Glomerular endothelial cell (primary cell): ENCODE results near the genes HES5 and PRXL2B.

DNA sequence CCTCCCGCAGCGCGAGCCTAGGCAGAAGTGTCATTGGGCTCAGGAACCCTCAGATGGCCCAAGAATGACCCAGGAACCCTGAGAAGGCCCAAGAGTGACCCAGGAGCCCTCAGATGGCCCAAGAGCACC is 14.7 kb upstream of the SKI start:
- RAMPAGE, long total RNA = no peak

GRCh38 chr1:2229818-2230016 is 1.6 kb downstream of the SKI start:
- RAMPAGE, long total RNA = no peak

DNA sequence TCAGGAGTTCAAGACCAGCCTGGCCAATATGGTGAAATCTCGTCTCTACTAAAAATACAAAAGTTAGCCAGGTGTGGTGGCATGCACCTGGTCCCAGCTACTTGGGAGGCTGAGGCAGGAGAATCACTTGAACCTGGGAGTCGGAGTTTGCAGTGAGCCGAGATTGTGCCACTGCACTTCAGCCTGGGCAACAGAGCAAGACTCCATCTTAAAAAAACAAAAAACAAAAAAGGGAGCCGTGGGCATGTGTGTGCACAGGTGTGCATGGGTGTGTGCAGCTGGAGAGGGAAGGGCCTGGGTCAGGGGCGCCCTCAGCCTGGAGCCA is 18.9 kb downstream of the SKI start:
- RAMPAGE, long total RNA = no peak

DNA sequence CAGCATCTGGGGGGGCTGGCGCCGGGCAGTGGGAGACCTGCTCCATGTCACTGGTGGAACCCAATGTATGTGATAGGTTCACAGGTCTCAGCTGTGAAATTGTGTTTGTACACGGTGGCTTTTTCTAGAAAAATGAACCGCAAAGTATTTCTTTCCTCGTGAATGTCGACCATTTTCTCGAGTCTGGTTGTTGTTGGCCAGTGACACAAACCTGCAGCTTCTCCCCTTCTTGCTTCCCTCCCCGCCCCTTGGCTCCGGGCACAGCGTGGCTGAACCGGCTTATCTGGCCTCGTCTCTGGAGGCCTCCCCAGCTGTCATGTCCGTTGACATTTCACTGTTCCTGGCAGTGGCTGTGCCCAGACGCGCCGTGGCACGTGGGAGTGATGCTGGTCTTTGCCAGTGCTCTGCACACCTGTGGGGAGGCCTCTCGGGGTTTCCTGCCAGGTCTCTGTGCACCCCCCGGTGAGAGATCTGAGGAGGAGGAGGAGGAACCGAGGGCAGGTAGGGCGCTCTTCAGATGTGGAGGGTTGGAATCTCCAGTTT is 23.6 kb downstream of the SKI start:
- RAMPAGE, long total RNA = no peak

DNA sequence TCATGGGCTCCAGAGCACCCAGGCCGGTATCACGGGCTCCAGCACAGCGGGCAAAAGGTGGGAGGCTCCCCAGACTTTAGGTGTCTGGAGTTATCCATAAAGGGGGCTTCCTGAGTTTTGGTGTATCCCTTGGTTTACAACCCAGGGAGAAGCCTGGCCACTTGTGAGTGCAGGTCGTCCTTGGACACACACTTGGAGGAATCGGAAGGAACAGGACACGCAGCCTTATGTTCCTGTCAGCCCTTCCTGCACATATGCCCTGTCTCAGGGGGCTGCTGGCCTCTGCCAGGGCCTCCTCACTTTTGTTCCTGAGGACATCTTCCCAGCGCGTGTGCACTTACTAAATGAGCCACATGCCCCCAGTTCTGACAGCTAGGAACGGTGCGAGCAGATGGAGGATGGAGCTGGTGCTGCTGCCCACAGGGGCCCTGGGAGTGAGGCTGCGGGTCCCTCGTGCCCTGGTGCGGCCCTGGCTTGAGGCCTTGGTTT is 25.2 kb downstream of the SKI start:
- RAMPAGE, long total RNA = no peak

- RAMPAGE, long total RNA = no peak
These were observed 27.8 kb downstream of the SKI start for GRCh38 chr1:2255860-2256467.

GRCh38 chr1:2284210-2284913 is 56.2 kb downstream of the SKI start:
- RAMPAGE, long total RNA = no peak

- RAMPAGE, long total RNA = no peak
These were observed 77.5 kb downstream of the MORN1 start for GRCh38 chr1:2313779-2314309.

GRCh38 chr1:2354781-2355619 is 36.4 kb downstream of the MORN1 start:
- RAMPAGE, long total RNA = no peak

GRCh38 chr1:2384067-2384962 is 7.0 kb downstream of the MORN1 start:
- RAMPAGE, long total RNA = no peak

DNA sequence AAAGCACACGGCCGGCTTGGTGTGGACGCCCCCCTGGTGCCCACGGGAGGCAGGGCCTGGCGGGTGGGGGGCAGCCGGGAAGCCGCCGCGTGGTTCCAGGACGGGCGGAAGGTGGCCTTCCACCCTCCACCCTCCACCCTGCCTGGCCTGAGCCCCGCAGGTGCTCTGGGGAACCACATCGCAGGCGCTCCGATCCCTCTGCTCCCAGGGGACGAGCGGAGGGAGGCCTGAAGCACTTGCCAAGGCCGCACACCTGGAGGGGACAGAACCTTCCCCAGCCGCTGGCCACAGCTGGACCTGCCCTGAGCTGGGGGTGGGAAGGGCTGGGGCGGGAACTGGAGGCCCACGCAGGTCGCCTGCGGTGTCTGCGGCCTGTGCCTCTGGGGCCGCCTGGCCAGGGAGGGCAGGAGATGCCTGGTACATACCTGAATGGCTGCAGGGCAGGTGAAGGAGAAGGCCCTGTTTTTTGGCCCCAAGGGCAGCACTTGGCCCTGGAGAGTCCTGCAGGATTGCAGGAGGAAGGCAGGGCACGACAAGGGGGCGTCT is 881 bp upstream of the PEX10 start:
- RAMPAGE, long total RNA = no peak

GRCh38 chr1:2482605-2483017 is 6.5 kb downstream of the PLCH2 start:
- RAMPAGE, long total RNA = no peak

- RAMPAGE, long total RNA = no peak
These were observed at the start of gene HES5 for GRCh38 chr1:2530155-2530752. Gene HES5 (minus strand): TSS chr1:2530263.

GRCh38 chr1:2534564-2535187 is 4.6 kb upstream of the HES5 start:
- RAMPAGE, long total RNA = no peak

- RAMPAGE, long total RNA = no peak
These were observed 8.0 kb downstream of the TNFRSF14 start for GRCh38 chr1:2564081-2564566.

DNA sequence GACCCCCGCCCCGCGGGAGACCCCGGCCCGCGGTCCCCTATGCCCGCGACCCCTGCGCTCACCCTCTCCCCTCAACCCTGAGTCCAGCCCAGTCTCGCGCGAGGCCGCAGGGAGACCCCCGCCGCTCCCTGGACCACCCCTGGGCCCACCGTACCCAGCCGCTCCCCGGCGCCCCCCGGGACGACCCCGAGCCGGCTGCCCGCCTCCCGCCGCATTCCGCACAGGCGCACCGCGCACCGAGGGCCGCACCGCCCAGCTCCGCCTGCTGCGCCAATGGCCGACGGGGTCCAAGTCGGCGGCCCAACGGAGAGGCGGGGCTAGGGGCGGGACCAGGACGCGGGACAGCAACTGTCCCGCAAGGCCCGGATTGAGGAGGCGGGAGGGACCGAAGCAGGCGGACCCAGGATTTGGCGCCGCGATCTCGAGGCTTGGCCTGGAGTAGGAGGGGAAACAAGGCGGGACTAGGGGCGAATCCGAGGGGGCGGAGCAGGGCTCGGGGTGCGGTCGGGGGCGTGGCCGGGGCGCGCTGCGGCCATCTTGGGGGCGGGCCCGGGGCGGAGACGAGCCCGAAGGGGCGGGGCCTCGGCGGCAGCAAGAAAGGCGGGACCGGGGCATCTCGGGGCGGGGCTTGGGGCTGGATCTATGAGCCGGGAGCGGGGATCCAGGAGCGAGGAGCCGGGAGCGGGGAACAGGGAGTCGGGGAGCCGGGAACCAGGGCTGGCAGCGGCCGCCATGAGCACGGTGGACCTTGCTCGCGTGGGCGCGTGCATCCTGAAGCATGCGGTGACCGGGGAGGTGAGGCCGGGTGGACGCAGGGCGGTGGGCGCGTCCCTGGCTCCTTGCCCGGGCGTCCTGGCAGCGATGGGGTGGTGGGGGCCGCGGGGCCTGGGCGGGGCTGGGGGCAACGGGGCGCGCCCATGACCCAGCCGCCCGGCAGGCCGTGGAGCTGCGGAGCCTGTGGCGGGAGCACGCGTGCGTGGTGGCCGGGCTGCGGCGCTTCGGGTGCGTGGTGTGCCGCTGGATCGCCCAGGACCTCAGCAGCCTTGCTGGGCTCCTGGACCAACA is at the start of gene PRXL2B:
TSS of gene PRXL2B (plus strand) at position 624 of the 1,065 bp plus-strand sequence.
- RAMPAGE, long total RNA = start-site peak on the plus strand centred at position 671 of the sequence, 57 bp wide, 67 and 53 reads in 2 replicates; start-site peak on the plus strand centred at position 937 of the sequence, 47 bp wide, 11 and 14 reads in 2 replicates

DNA sequence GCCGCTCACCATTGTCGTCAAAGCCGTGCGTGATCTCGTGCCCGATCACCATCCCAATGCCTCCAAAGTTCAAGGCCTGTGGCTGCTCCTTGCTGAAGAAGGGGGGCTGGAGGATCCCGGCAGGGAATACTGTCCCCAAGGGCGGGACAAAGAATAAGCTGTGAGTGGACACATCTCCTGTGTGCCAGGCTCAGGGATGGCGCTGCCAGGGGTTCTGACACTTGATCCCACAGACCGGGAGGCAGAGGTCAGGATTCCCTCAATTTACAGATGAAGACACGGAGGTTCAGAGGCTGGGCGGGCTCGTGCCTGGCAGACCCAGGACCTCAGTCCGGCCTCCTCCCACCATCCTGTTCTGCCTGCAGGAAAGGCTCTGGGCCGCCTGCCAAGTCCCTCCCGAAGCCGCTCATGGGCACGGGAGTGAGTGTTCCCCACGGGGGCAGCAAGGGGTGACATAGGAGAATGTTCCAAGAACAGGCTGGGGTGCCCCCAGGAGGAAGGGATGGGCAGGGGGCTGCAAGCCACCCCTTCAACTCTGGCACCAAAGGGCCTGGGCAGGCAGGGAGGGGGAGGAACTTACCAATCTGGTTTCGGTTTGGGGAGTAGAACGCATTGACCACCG is 7.3 kb downstream of the PRXL2B start:
- RAMPAGE, long total RNA = no peak

GRCh38 chr1:3127869-3128450 is 59.0 kb downstream of the PRDM16 start:
- RAMPAGE, long total RNA = no peak

GRCh38 chr1:3156784-3157479 is 87.9 kb downstream of the PRDM16 start:
- RAMPAGE, long total RNA = no peak

DNA sequence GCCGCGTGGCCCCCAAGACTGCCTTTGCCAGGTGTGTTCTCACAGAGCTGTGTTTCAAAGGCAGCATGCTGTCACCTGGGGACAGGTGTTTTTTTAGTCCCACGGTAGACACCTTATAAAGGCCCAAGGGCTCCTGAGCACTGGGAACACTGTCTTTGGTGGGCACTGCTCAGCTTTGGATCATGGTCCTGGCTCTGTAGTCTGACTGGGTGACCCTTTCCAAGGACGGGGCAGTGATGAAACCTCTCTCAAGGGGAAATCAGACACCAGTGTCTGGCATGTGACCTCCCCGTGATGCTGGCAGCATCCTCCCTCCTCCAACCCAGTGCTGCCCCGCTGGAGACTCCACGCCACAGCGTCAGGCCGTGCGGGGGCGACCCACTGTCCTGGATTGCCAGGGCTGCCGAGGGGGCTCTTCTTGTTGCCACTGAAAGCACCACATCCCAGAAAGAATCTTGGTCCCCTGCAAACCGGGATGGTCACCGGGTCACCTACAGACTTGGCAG is 146.5 kb upstream of the ARHGEF16 start:
- RAMPAGE, long total RNA = no peak